Non-pigmented ciliary epithelial cell (primary cell): Measurements from ENCODE around the gene DNAAF10.

DNA sequence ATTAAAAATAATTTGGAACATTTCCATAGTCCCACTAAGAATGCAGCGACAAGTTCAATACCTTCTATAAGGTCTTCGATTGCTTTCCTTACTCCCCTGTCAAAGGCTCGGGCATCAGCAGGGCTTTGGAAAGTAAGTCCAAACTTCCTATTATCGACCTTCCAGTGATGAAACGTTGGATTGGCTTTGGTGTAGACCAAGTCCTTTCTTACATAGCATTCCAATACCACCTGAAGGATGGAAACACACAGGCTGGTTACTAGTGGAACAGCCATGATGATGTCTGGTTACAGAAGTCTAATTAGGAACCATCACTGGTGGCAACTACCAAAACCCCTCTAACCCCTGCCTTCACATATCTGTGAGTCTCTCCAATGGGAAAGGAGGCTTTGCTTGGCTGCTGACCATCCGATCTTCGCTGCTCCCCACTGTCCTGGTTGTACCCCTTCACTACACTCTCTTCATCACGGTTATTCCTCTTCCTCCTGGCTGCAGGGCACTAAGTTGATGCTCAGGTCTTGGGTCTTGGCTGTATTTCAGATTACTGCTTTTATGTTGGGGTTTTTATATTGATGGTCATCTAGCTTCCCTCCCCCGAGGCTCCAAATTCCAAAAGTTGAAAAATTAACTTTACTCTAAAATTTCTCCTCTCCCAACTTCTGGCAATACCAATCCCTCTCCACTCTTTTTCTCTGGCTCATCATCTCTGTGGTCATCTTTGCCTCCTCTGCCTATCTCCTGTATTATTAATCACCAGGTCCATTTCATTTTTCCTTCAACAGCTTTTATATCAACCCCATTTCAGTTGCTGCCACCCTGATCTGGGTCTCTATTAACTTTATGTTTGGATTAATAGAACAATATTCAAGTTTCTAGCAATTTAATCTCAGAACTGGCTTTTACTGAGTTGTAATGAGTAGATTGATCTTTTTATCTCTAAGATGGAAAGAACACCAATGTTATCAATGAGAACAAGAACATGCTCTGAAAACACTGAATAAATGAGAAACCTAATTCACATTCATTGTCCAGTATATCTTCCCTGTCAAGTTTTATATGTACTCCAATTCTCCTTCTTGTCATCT is 97.5 kb downstream of the SPRED2 start:
- RRBS: no CpG with 5 or more reads among the region's 9 CpGs

DNA sequence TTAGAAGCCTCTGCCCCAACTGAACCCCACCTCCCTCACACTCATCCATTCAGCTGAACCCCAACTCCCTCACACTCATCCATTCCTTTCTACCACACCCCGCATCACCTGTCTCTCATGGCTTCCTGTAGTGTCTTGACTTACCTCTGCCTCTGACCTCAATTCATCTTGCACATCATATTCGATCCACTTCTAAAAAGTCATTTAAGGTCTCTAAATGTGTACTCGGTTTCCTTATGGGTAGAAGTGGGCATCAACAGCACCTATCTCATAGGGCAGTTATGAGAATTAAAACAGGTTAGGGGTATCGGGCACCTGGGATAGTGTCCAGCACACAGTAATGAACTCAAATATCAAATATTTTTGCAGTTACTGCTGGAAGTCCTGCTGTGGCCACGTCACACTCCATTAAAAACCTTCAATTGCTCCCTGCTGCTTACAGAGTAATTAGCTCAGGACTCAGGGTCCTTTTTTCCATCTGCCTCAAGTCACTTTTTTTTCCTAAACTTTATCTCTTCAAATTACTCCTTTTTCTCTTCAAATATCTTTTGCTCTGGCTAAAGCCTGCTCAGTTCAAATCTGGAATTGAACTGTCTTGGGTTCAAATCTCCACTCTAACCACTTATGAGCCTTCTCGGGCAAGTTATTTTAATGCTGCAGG is 36.9 kb downstream of the SPRED2 start:
- RRBS: no CpG with 5 or more reads among the region's 6 CpGs

GRCh38 chr2:65429452-65430234 is 2.8 kb downstream of the SPRED2 start:
- RRBS: no CpG with 5 or more reads among the region's 11 CpGs

GRCh38 chr2:65430235-65430392 is 2.3 kb downstream of the SPRED2 start:
- RRBS: no CpG with 5 or more reads among the region's 6 CpGs

- RRBS: no CpG with 5 or more reads among the region's 6 CpGs
Observed at GRCh38 chr2:65430393-65430640, 2.1 kb downstream of the SPRED2 start.

- RRBS: 2% methylated on average over 3 of the region's 23 CpGs
Observed at GRCh38 chr2:65431690-65431912, 798 bp downstream of the SPRED2 start.

GRCh38 chr2:65608448-65608798 is 176.0 kb upstream of the SPRED2 start:
- RRBS: no CpG with 5 or more reads among the region's 5 CpGs

DNA sequence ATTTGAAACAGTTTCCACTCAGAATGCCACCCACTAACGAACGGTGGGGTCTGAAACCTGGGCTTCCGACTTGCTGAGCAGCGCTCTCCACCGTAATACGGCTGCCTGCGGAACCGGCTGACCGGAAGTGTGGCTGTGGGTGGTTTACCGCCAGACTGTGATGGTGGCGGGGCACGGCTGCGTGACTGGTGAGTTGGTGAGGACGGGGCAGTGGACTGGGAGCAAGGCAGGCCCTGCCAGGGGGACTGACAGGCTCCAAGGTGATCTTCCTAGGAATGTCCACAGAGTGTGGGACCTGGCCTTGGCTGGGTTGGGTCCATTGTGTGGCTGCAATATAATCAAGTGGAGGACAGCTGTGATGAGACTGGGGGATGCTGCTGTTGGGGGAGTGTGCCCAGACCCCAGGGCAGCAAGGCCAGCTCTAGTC is 357.6 kb upstream of the SPRED2 start:
- RRBS: no CpG with 5 or more reads among the region's 14 CpGs

- RRBS: no CpG with 5 or more reads among the region's 4 CpGs
Observed at GRCh38 chr2:65819031-65819741, 386.8 kb upstream of the SPRED2 start.

DNA sequence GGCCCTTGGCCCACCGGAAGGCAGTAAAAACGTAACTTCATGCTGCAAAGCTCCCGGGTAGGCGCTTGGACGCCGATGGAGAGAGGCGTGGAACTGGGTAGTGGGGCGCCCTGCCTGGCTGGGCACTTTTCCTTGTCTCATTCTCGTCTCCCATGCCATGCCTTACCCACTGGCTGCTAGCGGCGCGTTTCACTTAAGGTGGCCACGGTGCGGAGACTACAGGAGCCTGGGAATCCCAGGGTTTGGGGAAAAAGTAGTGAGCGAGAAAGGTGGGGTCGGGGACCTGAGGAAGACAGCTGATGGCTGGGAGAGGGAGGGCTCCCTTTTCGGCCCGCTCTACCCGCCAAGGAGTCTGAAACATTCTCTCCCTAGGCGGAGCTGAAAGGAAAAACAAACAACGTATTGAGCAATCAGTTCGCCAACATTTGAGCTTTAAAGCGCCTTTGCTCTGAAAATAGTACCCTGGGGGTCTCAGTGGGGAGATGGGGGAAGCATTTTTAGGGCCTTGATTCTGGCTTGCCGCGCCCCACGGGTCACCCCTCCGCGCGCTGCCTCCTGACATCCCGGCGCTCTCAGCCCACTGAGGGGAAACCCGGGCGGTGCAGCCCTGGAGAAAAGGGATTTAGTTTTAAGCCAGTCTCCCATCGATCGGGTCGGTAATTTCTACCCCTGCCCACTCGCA is 142.0 kb downstream of the MEIS1 start:
- RRBS: no CpG with 5 or more reads among the region's 37 CpGs

DNA sequence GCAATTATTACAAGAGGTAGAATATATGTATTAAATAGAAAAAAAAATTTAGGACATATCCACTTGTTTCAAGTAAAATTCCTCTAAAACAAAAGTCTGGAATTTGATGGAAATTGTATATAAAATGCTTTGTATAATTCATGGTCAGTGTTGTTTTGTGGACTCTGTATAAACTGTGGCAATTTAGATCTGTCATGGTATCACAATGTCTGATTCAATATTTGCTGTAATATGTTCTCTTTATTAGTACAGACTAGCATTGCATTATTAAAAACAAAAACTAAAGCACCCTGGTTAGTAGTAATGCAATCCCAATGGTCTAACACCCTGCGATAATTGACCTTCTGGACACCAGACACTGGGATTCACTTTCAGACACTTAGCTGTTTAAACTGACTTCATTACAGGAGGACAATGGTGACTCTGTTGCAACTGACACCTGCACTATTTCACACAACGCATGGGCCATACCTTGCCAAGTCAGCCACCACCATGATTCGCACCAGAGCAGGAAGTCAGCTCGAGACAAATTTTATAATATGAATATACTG is 150.5 kb downstream of the MEIS1 start:
- RRBS: no CpG with 5 or more reads among the region's 4 CpGs

DNA sequence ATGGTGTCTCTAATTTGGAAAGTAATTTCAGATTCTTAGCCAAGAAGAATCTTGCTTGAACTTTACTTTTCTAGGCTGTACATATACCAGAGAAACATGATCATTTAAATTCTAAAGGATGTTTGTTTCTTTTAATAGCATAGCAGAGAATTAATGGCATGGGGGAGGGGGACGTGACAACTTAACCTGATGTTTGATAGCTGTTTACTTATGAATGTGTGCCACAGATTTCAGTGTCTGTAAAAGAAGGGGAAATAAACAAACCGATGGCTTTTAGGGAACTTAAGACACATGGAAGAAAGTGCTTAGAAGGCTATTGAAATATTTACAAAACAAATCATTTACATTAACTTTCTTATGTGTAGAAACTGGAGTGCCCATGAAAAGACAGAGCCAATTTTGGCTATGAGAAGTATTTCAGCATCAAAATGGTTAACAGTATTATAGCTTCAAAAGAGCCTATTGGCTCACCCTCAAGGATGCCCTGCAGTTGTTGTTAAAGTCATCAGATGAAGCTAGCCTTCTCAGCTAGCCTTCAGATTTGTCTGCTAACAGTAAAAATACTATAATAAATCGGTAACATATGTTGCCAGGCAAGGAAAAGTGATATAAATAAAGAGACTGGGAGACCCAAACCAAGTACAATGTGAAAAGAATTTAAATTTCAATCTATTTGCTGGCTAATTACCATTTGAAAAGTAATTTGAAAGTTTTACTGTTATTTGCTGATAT is 256.1 kb downstream of the MEIS1 start:
- RRBS: no CpG with 5 or more reads among the region's 3 CpGs

DNA sequence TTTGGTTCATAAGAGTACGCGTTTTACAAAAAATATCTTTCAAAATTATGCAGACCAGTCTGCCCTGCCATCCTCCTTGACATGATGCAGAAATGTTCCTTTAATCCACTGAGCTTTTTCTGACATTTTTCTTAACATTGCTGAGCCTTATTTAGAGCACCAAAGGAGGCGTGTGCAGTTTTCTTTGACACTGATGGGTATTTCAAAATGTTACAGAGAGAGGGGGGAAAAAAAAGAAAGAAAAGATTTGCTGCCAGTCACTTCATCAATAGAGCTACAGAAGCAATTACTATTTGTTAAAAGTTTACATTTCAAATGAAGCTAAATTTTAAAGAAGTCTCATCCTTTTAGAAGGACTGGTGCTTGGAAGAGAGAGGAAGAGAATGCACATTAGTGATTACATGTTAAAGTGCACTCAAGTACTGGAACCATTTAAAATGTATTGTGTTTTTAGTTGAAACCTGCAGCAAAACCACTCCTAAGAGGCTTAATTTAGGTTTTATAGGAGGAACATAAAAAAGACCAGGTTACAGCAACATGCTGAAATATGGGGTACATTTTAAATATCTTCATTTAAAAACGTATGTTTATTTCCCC is 258.2 kb downstream of the MEIS1 start:
- RRBS: no CpG with 5 or more reads among the region's 4 CpGs

GRCh38 chr2:66696317-66696863 is 261.5 kb downstream of the MEIS1 start:
- RRBS: no CpG with 5 or more reads among the region's 7 CpGs

- RRBS: no CpG with 5 or more reads among the region's 16 CpGs
Observed at GRCh38 chr2:67260476-67261446, 136.4 kb upstream of the ETAA1 start.

DNA sequence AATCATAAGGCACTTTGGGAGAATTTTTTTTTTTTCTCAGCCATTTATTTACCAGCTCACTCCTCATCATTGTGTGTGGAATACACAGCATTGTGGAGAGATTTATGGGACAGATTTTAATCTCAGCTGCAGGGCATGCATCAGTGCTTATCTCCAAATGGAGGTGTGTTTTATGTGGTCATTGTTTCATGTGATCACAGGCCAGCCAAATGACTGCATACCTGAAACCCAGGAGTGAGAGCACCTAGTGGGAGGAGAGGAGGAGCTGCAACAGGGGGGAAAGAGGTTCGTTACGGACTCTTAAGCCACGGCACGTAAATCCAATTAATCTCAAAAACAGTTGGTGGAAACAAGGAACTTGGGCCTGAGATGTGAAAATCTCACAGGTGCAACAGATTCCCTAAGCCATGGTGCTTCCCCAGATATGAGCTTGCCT is 167.6 kb downstream of the C1D start:
- RRBS: no CpG with 5 or more reads among the region's 4 CpGs

- RRBS: 2% methylated on average over 6 of the region's 45 CpGs
Observed at GRCh38 chr2:68156827-68157667, at the start of gene DNAAF10. Gene DNAAF10, minus strand, starts transcription at chr2:68157527.

DNA sequence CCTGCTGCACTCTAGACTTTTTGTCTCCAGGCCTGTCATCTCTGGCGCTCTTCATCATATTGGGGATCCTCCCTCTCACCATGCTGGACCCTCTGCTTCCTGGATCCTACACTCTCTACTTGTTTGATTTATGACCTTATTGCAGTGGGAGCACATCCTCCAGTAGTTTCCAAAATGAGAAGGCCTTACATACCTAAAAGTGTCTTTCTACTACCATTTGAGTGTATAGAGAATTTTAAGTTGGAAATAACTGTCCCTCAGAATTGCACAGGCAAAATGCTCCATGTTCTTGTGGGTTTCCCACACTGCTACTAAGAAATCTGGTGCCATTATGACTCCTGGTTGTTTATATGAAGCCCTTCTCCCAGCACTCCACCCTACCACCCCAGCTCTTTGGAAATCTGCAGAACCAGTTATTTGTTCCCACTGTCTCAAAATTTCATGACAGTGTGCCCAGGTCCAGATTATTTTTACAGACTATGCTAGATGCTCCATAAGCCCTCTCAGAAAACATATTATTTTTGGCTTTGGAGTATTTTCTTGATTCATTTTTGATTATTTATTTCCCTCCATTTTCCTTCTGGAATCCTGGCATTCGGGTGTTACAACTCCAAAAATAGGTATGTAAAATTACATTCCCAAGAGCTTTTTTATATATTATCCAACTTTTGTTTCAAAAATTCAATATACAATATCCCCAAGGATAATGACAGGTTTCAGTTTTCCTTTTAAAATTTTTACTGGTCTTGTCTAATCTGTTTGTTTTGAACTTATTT is 25.5 kb downstream of the PNO1 start:
- RRBS: no CpG with 5 or more reads among the region's 2 CpGs

DNA sequence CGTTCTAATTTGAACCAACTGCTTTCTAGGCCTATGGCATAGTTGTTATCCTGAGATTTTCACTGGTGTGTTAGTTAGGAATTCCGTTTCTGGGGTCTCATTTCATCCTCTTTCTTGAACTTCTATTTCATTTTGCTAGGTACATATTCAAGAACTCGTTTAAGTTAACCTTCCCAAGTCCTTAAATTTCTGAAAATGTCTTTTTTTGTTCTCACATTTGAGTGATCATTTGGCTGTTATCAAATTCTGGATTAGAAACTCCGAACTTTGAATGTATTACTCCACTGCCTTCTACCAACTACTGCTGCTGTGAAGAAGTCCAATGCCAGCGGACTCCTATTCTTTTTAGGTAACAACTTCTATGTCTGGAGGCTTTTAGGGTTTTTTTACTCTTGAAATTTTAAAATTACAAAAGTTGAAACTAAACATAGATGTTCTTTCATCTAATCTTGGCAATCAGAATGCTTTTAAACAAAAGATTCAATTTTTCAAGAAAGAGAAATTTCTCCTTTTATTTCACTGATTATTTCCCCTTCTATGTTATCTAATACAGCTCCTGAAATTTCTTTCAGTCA is 43.9 kb downstream of the PNO1 start:
- RRBS: no CpG with 5 or more reads among the region's 5 CpGs

GRCh38 chr2:68438648-68439173 is 28.4 kb downstream of the FBXO48 start:
- RRBS: no CpG with 5 or more reads among the region's 5 CpGs